Neural cell (in vitro differentiated cells): ENCODE measurements around the gene SEMA4D.

DNA sequence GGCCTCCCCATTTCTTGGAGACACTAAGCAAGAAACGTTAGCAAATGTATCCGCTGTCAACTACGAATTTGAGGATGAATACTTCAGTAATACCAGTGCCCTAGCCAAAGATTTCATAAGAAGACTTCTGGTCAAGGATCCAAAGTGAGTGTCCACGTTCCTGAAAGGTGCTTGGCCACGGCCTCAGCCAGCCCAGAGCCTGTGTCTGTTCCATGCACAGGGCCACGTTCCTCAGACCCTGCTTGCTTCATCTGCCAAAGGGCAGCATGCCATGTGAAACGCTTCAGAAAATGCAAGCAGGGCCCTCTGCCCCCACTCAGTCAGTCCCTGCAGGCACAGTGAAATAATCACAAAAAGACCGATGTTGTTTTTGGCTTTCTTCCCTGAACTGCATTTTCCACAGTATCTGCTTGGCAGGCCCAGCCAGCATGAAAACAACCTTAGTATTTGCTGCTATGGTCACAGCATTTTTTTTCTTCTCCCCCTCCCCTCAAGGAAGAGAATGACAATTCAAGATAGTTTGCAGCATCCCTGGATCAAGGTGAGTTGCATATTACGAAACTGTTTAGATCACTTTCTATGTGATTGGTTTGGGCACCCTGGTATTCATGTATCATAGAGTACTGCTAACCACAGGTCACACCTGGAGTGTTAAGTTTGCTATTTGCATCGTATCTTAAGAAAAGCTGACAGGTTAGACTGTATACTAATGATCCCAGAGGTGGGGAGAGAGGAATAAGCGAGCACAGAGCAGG, 85.4 kb upstream of the CTSL start:
- RAMPAGE, long total RNA: no peak

DNA sequence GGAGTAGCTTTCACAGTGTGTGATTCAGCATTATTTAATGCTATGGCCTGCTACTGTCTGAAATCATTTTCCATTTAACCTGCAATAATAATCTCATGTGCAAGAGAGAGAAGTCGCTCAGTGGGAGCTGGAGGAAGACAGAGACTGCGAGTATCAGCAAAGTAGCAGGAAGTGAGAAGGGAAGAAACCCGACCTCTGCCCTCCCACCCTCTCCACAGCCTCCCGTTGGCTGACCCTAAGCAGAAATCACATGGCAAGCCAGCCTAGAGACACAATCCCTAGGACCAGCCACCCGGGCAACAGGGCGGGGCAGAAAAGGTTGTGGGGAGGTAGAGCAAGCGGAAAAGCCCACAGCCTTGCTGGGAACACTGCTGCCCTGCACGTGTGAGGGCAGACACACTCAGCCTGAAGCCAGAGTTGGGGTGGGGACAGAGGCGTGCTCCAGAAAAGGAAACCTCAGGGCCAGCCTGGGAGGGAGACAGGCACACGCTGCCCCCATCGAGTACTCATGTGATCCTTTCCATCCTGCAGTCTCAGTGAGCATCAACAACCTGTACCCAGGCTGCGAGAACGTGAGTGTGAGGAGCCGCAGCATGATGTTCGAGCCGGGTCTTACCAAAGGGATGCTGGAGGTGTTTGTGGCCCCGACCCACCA, 39.8 kb upstream of the CTSL start:
- RAMPAGE, long total RNA: no peak

GRCh38 chr9:87713276-87714009, 12.5 kb upstream of the CTSL start:
- RAMPAGE, long total RNA: no peak

DNA sequence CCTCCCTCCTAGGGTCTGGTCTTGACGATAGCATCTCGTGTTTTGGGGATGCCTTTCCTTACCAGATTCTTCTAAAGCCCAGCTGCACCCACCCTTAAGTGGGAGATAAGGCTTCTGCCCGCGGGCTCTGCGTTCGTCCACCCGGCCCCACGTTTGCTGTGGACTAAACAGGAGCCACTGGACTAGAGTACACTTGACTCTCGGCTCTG, 487 bp upstream of the CTSL start:
- RAMPAGE, long total RNA: no peak

- RAMPAGE, long total RNA: no peak
Measured at GRCh38 chr9:88198166-88198874, 60.0 kb upstream of the SPATA31C2 start.

DNA sequence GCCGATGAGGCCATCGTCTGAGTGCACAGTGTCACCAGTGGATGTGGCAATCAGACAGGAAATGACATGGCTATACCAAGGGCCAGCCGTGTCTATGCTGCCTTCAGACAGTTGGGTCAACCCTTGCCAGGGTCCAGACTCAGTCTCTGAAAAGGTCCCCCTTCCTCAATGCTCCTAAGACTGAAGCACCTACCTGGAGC, 67.5 kb upstream of the S1PR3 start:
- RAMPAGE, long total RNA: no peak

DNA sequence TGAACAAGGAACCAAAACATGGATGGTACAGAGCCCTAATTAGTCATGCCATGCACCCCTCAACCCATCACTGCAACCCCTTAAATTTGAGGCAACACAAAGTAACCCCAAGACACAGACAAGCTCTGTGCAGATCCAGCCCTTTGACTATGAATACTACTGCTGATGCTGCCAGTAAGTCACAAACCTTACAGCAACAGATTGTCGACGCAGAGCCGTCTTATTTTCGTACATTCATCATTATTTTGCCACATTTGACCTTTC, 2.6 kb downstream of the SHC3 start:
- RAMPAGE, long total RNA: no peak

- RAMPAGE, long total RNA: no peak
Measured at GRCh38 chr9:89179559-89180234, 1.1 kb upstream of the SHC3 start.

DNA sequence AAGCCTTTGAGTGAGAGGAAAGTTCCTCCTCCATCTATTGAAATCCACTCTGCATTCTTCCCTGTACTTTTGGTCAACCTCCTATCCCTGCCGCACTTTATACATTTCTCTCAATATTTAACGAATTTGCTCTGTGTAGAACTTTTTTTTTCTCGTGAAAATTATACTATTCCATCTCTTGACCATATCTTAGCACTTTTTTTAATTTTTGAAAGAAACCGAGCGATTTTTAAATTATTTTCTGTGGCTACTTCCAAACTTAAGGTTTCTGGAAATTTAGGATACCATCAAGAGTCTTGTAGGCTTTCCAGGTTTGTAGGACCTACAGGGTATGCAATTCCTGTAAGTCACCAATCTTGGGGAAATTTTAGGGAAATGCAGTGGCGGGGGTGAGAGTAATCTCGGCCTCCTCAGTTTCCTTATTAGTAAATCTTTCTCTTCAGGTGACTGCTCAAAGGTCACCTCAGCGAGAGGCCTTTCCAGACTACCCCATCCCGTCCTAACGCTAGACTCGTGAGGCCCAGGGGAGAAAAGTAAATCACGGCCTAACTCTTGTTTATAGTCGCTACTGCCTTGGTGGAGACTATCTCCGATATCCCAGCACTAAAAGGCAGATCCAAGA, 498 bp upstream of the SECISBP2 start:
- RAMPAGE, long total RNA: no peak

- RAMPAGE, long total RNA: no peak
Measured at GRCh38 chr9:89367851-89368179, 49.5 kb downstream of the SECISBP2 start.

GRCh38 chr9:89427638-89428058, 70.3 kb downstream of the SEMA4D start:
- RAMPAGE, long total RNA: no peak

DNA sequence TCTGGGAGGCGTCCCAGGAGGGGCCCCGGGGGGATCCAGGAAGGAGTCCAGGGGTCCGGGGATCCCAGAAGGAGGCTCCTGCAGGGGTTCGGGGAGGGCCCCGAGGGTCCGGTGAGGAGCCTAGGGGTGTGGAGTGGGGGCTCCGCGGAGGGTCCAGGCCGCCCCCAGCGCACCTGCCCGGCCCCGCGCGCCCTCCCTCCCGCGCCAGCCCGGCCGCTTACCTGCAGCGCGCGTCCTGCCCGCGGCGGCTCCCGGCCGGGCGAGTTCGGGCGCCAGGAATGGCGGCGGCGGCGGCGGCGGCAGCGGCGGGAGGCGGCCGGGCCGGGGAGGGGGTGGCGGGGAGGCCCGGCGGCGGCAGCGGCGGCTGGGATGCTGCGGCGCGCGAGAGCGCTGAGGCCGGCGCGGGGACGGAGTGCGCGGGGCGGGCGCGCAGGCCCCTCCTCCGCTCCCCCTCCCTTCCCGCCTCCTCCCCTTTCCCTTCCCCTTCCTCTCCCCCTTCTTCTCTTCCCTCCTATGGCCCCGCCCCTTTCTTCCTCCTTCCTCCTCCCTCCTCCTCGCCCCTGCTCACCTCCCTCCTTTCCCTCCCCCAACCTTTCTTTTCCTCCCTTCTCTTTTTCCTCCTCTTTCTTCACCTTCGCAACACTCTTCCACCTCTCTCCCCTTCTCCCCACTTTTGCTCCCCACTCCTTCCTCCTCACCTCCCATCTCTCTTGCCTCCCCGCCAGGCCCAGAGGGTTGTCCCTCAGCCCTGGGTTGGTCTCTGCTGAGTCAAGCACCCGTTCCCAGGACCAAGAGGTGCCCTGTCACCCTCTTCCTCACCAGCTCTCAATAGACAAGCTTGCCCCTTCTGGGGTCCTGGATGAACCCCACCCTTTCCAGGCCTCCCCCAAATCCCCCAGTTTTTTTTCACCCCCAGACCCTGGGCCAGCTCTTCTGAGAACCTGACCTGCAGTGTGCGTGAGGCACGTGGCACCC, at the start of gene SEMA4D:
Gene SEMA4D (minus strand): TSS at position 416 of the 975 bp plus-strand sequence.
- RAMPAGE, long total RNA: no peak

DNA sequence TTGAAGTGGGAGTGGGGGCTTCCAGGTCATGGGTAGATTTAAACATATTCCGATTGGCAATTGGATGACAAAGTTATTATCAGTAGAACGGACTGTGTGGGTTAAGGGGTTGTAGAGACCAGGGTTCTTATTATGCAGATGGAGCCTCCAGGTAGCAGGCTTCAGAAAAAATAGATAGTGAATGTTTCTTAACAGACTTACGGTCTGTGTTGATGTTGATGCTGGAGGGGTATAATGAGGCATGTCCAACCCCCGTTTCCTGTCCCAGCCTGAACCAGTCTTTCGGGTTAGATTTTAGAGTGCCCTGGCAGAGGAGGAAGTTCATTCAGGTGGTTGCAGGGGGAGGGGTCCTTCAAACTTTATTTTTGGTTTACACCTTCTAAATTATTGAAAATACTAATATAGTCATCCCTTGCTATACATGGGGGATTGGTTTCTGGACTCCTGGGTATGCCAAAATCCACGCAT, 9.7 kb upstream of the SEMA4D start:
- RAMPAGE, long total RNA: no peak

- RAMPAGE, long total RNA: no peak
Measured at GRCh38 chr9:89536095-89536724, 38.3 kb upstream of the SEMA4D start.

DNA sequence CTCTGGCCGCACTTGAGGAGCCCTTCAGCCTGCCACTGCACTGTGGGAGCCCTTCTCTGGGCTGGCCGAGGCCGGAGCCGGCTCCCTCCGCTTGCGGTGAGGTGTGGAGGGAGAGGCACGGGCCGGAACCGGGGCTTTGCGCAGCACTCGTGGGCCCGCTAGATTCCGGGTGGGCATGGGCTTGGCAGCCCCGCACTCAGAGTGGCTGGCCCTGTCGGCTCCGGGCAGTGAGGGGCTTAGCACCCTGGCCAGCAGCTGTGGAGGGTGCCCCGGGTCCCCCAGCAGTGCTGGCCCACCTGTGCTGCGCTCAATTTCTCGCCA, 76.1 kb downstream of the GADD45G start:
- RAMPAGE, long total RNA: no peak

DNA sequence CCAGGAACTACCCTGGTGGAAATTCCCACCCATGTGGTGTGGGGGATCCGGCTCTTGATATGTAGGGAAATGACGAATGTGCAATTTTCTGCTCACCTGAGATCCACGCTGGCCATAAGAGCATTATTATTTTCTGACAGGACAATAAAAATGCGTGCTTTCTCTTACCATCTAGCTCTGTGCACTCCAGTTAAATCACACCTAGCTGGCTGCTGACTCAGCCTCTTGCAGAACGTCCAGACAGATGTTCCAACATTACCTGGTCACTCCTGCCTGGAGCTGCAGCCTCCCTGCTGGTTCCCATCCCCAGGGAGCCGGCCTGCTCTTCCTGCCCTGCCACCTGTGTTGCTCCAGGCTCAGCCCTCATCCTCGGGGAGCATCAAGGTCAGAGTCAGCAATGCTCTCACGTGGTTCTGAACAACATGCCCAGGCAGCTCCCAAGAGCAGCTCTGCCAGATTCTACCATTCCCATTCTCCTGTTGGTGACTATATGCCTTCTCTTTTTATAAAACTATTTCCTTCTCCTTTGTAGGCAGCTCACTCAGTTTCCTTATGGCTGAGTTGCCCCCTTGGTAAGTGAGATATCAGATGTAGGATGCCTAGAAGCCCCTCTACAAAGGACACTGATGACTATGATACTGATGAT, 81.3 kb downstream of the GADD45G start:
- RAMPAGE, long total RNA: no peak

DNA sequence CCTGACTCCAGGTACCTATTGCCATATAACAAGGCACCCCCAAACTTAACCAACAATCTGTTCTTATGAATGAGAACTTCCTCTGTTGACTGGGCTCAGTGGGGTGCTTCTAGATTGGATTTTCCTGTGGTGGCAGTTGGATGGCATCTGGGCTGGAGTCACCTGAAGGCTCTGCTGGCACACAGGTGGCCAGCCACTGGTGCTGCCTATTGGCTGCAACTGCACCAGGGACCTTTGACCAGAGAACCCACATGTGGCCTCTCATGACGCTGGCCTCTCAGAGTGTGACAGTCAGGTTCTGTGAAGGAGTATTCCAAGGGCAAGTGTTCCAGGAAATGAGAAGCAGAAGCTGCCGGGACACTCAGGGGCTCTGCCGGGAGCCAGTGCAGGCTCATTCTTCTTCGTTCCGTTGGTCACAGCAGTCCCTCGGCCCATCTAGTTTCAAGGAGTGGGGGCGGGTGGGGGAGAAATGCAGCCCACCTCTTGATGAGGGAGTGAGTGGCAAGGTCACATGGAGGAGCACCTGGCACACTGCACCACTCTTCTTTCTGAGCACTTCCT, 237.4 kb downstream of the GADD45G start:
- RAMPAGE, long total RNA: no peak

GRCh38 chr9:89929803-89930710, 325.2 kb downstream of the GADD45G start:
- RAMPAGE, long total RNA: no peak

DNA sequence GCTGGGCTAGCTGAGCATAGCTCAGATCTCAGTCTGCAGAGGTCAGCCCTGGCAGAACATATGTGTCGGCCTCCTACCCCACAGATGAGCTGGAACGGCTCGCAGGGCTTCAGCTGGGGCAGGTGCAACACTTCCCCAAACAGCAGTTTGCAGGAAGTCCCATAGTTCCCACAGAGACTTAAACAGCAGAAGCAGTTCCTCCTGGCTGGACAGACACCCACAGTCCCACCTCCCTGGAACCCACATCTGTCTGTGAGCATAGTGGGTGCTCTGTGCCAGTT, 404.6 kb downstream of the GADD45G start:
- RAMPAGE, long total RNA: no peak

- RAMPAGE, long total RNA: no peak
Measured at GRCh38 chr9:90838729-90839359, 37.2 kb downstream of the SYK start.